Uterus (tissue), 7 donors: Measurements from ENCODE around the gene DNAJC6.

DNA sequence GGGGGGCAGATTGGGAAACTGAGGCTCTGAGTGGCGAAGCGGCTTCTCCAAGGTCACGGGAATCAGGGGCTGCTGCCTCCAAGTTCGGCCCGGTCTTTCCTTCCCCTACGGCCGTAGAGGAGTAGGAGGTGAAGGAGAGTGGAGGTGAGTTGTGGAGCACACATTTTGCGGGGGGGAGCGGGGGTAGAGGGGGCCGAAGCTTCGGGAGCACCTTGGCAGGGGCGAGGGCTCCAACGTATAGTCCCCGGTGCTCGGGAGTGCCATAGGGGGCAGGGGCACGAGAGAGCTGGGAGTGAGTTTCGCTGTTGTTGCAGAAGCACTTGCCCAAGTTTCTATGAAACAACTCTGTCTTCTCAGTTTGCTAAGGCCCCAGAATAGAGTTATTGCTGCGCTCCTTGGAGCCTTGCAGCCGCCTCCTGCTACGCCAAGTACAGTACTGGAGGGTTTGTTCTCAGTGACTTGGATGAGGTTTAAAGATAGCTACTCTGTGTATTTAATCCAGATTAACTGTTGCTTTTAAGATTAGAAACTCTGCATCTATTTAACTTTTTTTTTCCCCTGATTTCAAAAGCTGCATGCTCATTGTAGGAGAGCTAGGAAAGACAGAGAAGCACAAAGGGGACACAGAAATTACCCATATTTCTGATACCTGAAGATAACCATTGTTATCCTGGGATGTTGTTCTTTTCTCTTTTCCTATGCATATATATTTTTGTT lies 888 bp downstream of the RAVER2 start:
- PRO-cap, 4 experiments: peak in 4 of 4 experiments; most common minus-strand start position 336 of the sequence (in 4)
- RAMPAGE, long total RNA, 2 experiments: no peak in any of the 2 experiments
- RRBS: no CpG with 5 or more reads among the region's 20 CpGs

GRCh38 chr1:64835759-64836315 lies 91.0 kb downstream of the RAVER2 start:
- PRO-cap, 4 experiments: no peak in any of the 4 experiments
- RAMPAGE, long total RNA, 2 experiments: start-site peak on the minus strand in 1 of 2 experiments, at chr1:64836101-64836217 at its widest, 25 reads per replicate
- RRBS: no CpG with 5 or more reads among the region's 5 CpGs

DNA sequence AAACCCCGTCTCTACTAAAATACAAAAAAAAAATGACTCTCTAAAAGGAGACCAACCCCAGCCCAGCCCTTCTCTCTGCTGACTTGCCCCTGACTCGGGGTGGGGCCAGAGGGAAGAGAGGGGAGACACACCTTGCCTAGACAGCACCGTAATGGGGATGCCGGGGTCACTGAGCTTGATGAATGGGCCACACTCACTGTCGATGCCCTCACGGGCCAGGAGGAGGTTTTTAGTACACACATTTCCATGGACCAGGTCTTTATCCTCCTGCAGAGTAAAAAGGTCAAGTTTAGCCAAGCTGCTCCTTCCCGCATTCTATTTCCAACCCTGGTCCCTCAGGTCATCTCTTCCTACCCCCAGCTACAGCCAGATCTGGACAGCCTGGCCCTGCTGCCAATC lies 99.7 kb downstream of the RAVER2 start:
- PRO-cap, 4 experiments: no peak in any of the 4 experiments
- RAMPAGE, long total RNA, 2 experiments: no peak in any of the 2 experiments
- RRBS: no CpG with 5 or more reads among the region's 7 CpGs

- PRO-cap, 4 experiments: no peak in any of the 4 experiments
- RAMPAGE, long total RNA, 2 experiments: no peak in any of the 2 experiments
- RRBS: no CpG with 5 or more reads among the region's 15 CpGs
Measured at GRCh38 chr1:64848870-64849624, 104.2 kb downstream of the RAVER2 start.

GRCh38 chr1:64934249-64934666 lies 32.1 kb downstream of the JAK1 start:
- PRO-cap, 4 experiments: peak in 1 of 4 experiments; most common plus-strand start chr1:64934521 (in 1); most common minus-strand start chr1:64934394 (in 1)
- RAMPAGE, long total RNA, 2 experiments: no peak in any of the 2 experiments
- RRBS: no CpG with 5 or more reads among the region's 6 CpGs

GRCh38 chr1:64935603-64935902 lies 30.8 kb downstream of the JAK1 start:
- PRO-cap, 4 experiments: no peak in any of the 4 experiments
- RAMPAGE, long total RNA, 2 experiments: no peak in any of the 2 experiments
- RRBS: no CpG with 5 or more reads among the region's 3 CpGs

DNA sequence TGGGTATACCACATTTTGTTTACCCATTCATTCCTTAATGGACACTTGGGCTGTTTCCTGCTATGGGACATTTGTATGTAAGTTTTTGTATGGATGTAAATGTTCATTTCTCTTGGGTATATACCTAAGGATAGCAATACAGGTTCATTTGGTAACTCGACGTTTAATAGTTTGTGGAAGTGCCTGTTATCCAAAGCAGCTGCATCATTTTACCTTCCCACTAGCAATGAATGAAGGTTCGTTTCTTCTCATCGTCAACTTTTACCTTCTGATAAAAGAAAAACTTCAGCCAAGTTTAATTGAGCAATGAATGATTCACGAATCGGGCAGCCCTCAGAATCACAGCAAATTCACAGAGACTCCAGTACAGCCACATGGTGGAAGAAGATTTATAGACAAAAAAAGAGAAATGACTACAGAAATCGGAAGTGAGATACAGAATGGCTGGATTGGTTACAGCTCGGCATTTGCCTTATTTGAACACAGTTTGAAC lies 15.0 kb downstream of the AK4 start:
- PRO-cap, 4 experiments: no peak in any of the 4 experiments
- RAMPAGE, long total RNA, 2 experiments: no peak in any of the 2 experiments
- RRBS: no CpG with 5 or more reads among the region's 8 CpGs

DNA sequence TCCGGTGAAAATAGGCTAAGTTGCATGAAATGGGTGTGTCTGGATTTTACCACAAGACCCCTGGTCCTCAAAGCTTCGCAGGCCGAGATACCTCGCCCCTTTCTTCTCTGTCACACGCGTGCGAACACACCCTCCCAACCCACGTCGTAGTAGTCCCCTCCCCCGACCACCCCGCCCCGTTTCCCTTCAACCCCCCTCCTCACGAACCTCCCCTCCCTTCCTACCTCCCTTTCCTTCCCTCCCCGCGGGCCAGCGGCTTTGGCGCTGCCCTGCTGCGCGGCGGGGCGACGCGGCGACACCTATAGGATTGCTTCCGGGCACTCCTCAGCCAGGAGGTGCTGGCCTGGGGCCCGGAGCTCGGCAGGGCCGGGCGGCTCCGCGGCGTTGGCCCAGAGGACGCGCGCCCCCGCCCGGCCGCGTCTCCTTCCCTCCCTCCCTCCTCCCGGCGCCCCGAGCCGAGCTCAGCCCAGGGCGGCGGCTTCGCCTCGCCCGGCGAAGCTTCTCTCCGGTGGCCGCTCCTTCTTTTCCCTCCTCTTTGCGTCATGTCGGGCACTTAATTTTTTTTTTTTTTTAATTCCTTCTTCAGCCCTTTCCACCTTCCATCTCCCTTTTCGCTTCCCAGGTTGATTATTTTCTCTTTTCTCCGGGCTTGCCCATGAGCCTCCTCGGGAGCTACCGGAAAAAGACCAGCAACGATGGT lies at the start of gene DNAJC6:
TSS of gene DNAJC6 (plus strand) at position 453 of the 700 bp plus-strand sequence.
- PRO-cap, 4 experiments: no peak in any of the 4 experiments
- RAMPAGE, long total RNA, 2 experiments: no peak in any of the 2 experiments
- RRBS: 3% methylated on average over 19 of the region's 58 CpGs

DNA sequence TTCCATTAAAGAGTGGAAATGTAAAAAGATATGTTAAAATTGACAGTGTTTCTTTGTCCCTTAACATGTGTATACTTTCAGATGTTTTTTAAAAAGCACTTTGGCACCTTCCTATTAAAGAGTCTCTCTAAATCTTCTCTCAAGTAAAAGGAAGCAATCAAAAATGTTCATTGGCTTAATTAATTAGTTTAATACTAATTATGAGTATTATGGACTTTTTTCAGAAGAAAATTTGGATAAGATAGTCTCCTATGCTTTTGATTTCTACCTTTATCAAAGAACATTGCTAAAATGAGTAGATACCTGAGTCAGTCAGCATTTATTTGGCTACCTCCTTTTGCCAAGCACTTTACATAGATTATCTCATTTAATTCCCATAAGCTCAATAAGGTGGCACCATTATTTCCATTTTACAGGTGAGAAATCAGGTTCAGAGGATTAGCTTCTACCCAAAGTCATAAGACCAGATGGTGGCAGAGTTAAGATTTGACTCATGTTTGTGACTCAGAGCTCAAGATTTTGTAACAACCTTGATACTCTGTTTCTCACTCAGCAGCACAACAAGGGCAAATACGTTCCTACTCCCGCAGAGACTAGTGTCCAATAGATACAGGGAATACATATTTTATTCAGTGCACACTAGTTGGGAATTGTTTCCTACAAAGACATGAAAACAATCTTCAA lies 3.3 kb downstream of the LEPR start:
- PRO-cap, 4 experiments: peak in 1 of 4 experiments; most common plus-strand start position 548 of the sequence (in 1); most common minus-strand start position 459 of the sequence (in 1)
- RAMPAGE, long total RNA, 2 experiments: no peak in any of the 2 experiments
- RRBS: no CpG with 5 or more reads among the region's 2 CpGs

DNA sequence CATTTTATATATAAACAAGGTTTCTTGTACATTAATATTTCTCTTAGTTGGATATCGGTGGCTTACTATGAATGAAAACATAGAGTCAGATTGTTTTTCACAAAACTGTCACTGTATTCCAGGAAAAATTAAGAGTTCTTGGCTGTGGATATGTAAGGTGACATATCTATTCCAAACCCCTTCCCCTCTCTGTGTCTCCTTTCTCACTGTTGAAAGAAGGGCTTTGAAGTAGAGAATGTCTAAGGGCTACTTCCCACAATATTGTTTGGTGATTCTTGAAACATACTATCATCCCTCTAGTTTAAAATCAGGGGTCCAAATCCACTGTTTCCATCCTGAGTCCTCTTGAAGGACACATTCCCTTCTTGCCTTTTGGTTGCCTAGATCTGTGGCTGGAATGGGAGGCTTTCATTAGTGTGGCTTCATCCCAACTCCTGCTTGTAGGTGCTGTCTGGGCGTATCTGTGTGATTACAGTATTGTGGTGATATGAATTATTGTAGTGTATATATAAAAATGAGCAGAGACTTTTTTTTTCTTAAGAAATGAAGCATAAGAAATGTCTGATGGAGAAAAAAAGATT lies 7.8 kb downstream of the LEPR start:
- PRO-cap, 4 experiments: no peak in any of the 4 experiments
- RAMPAGE, long total RNA, 2 experiments: no peak in any of the 2 experiments
- RRBS: no CpG with 5 or more reads among the region's 2 CpGs

GRCh38 chr1:65791336-65791815 lies 1.3 kb upstream of the PDE4B start:
- PRO-cap, 4 experiments: no peak in any of the 4 experiments
- RAMPAGE, long total RNA, 2 experiments: no peak in any of the 2 experiments
- RRBS: no CpG with 5 or more reads among the region's 4 CpGs

GRCh38 chr1:66182870-66183263 lies 351.1 kb upstream of the SGIP1 start:
- PRO-cap, 4 experiments: no peak in any of the 4 experiments
- RAMPAGE, long total RNA, 2 experiments: no peak in any of the 2 experiments
- RRBS: no CpG with 5 or more reads among the region's 1 CpG

GRCh38 chr1:66315711-66316142 lies 218.2 kb upstream of the SGIP1 start:
- PRO-cap, 4 experiments: no peak in any of the 4 experiments
- RAMPAGE, long total RNA, 2 experiments: no peak in any of the 2 experiments
- RRBS: no CpG with 5 or more reads among the region's 2 CpGs

DNA sequence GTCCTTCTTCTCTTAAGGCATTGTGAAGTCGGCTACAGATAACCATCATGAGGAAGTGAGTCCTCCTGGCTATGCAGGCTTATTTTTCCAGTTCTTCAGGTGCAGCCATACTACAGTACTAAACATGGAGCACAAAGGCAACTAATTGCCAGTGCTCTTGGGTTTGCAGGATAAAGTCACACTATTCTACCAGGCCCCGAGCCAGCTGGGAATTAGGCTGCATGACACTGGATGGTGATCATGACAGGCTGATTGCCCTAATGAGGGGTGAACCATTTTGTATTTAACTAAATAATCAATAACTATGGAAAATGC lies 197.3 kb upstream of the SGIP1 start:
- PRO-cap, 4 experiments: no peak in any of the 4 experiments
- RAMPAGE, long total RNA, 2 experiments: no peak in any of the 2 experiments
- RRBS: no CpG with 5 or more reads among the region's 2 CpGs

GRCh38 chr1:66353093-66353928 lies 180.6 kb upstream of the SGIP1 start:
- PRO-cap, 4 experiments: no peak in any of the 4 experiments
- RAMPAGE, long total RNA, 2 experiments: no peak in any of the 2 experiments
- RRBS: no CpG with 5 or more reads among the region's 7 CpGs

DNA sequence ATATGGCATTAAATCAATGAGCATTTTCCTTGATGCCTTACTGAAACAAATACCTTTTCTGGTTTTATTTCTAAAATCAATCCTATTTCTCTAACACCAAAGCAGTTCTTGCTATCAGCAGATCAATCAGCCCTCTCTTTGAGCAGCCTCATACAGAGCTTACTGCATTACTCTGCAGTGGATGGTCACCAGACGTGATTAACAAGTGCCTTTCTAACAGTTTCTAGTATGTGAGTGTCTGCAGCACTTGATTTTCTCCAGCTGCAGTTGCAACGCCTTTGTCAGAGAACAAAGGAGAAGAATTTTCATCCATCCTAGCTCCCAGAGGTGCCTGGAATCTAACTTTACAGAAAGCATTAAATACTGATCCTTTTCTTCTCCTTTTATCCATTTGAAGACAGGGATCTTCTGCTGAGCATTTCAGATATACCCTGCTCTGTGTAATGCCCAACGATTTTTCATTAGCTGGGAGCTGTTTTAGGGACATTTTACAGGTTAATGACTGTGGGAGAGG lies 177.3 kb upstream of the SGIP1 start:
- PRO-cap, 4 experiments: no peak in any of the 4 experiments
- RAMPAGE, long total RNA, 2 experiments: no peak in any of the 2 experiments
- RRBS: no CpG with 5 or more reads among the region's 3 CpGs

GRCh38 chr1:66373157-66373672 lies 160.7 kb upstream of the SGIP1 start:
- PRO-cap, 4 experiments: no peak in any of the 4 experiments
- RAMPAGE, long total RNA, 2 experiments: no peak in any of the 2 experiments
- RRBS: no CpG with 5 or more reads among the region's 6 CpGs

GRCh38 chr1:66393735-66394332 lies 140.1 kb upstream of the SGIP1 start:
- PRO-cap, 4 experiments: no peak in any of the 4 experiments
- RAMPAGE, long total RNA, 2 experiments: no peak in any of the 2 experiments
- RRBS: no CpG with 5 or more reads among the region's 3 CpGs

DNA sequence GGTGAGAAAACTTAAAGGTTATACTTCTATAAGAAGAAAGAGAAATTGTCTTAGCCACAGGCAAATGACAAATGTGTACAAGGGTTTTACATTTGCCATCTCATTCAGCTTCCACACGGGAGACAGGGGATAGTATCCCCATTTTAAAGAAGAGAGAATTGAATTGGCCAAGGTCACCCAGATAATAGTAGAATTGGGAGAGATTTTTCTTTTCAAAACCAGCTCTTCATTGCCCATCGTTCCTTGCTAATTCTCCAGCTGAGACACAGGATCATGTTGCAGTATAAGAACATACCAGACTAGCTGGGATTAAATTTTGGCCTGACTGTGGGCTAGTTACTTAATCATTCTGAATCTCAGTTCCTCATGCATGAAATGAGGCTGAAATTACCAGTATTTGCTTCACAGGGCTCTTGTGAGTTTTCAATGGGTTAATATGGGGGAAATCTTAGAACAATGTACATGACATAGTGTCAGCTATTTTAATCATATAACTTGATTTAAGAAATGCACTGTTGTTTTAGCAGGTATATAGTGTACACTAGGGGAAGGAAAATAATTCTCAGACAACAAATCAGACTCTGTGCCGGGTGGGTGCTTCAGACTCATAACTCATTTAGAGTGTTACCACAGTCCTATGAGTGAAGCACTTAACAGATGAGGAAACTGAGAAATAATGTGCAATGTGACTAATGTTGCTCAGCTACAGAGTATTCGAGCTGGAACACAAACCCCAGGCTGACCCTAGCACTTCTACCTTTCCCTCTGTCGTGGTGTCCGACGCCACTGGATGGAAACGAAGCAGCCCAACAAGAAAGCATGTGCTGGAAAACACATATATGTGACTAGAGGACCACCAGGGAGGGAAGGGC lies 137.7 kb upstream of the SGIP1 start:
- PRO-cap, 4 experiments: no peak in any of the 4 experiments
- RAMPAGE, long total RNA, 2 experiments: no peak in any of the 2 experiments
- RRBS: no CpG with 5 or more reads among the region's 8 CpGs

DNA sequence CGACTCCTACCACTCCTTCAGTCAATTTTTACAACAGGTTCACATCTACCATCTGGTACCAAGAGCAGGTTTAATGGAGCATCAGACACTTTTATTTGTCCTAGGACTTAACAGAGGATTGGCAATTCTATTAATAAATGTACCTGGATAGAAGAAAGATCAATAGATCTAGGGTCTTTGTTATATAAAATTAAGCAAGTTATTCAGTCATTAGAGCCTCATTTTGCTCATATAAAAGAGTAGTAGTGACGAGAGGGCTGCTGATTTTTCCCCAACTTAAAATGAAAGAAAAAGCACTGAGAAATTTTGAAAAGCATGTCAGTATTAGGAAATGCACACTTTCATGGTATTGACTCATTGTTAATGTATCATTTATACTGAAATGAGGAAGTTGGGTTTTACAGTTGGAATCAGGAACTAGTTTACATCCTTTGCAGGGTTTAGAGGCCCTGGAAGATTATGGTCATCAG lies 95.1 kb upstream of the SGIP1 start:
- PRO-cap, 4 experiments: no peak in any of the 4 experiments
- RAMPAGE, long total RNA, 2 experiments: no peak in any of the 2 experiments
- RRBS: no CpG with 5 or more reads among the region's 2 CpGs